Parotid gland (tissue), 1 donor: ENCODE measurements around a stretch of chr14.

- PRO-cap: no peak
Observed at GRCh38 chr14:102928400-102929679, 6.4 kb downstream of the AMN start.

DNA sequence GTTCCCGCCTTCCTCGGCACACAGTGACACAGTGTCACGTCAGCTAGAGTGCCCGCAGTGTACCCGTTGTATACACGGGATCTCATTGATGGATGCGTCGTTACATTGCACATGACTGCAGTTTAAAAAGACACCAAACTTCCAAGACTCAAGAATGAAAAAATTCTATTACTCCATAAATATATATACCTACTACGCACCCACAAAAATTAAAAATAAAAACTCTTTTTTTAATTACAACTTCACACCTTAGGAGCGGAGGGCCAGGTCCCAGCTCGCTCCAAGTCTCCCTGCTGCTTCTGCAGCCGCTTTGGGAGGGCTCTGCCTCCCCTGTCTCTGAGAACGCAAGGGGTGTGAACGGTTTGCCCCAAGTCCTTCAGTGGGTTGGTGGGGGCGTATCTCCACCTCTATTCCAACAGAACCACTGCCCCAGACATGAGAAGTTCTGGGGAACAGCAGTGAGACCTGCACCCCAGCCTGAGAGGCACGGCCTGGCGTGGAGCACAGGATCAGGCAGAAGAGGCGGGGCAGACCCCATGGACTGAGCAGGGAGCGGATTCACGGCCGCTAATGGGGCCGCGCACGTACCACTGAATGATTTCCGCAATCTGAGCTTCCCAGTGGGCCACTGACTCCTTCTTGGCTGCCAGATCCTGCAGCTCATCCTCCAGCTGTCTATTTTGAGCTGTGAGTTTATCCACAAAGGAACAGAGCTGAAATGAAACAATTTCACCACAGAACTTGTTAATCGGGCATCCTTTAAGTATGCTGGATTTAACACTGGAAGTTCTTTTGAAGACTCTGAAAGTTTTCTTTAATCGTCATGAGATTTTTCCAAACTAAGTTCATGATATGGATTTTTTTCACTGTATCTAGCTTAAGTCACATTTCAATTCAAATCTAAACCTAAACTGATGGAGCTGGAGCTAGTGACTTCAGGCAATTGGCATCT lies 44.3 kb downstream of the AMN start:
- PRO-cap: no peak

DNA sequence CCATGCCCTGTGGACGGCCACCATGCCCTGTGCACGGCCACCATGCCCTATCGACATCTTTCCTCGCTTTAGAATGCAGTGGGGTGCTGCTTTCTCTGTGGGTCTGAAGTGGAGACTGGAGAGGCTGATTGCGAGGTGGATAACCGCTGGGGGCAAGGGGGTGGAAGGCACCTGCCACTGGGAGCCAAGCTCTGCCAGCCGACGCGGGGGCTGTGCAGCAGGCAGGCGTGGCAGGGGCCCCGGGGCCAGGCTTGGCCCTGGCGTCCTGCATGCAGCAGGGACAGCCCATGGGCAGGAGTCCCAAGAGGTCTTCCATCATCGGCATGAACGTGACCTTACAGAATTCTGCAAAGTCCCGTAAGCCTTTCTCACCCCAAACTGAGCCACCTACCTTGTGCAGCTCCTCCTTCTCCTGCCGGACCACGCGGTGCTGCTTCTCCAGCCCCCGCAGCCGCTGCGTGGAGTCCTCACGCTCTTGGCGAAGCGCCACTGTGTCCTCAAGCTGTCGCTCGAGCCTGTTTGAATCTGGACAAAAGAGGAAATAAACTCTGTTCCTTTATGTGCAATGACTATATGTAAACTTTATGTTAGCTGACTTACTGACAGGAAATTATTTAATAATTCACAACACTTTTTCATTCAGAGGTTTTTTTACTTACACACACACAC lies 51.3 kb downstream of the AMN start:
- PRO-cap: no peak

DNA sequence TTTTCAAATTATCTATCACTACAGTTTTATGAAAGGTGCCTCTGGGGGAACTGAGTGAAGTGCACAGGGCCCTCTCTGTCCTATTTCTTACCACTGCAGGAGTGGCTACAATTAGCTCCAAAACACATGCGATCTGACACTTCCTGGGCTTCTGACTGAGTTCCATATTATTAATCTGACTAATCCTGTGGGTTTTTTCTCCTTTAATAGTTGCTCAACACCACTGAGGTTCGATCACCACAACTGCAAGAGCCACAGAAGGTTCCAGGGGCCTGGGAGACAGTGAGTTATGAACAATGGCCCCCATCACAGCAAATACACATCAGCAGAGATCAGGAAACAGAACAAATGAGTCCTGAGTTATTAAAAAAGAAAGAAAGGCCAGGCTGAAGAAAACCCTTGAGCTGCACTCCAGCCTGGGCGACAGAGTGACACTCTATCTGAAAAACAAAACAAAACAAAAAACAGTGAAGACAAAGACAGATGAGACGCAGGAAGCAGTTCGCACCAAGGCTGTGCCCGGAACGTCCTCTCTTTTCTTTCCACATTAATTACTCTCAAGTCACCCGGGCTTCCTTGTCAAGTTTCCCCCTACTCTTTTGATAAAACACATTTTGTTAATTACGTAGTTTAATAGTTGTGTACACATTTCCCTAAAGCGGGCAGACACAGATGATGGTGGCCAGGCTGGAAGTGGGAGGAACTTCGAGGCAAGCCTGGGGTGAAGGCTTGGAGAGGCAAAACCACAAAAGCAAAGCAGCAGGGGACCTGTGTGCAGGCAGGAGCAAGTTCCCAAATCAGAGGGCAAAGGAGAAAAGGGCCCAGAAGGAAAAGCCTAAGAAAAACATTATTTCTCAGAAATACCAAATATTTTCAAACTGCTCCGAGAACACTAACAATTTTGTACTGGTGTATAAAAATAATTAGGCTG lies 42.7 kb downstream of the CDC42BPB start:
- PRO-cap: no peak

GRCh38 chr14:103055704-103056200 lies 1.6 kb downstream of the CDC42BPB start:
- PRO-cap: no peak

DNA sequence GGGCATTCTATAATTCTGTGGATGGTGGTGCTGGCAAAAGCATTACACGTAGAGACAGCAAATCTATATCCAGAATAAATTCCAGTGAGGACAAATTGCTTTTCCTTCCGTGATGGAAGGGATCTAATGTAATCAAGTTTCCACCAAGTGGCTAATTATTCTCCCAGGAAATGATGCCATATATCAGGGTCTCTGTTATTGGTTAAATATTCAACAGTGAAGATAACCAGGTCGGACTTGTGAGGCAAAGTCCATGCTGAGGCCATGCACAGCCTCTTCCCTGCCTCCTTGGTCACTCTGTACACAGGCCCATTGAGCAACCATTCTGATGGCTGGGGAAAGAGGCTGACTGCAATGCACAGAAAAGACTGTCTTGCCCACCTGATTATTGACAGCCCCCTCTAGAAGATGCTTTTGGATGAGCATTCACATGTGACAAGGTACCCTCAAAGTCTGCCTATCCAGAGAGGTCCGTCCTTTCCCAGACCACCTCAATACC lies 90.1 kb downstream of the TNFAIP2 start:
- PRO-cap: no peak

DNA sequence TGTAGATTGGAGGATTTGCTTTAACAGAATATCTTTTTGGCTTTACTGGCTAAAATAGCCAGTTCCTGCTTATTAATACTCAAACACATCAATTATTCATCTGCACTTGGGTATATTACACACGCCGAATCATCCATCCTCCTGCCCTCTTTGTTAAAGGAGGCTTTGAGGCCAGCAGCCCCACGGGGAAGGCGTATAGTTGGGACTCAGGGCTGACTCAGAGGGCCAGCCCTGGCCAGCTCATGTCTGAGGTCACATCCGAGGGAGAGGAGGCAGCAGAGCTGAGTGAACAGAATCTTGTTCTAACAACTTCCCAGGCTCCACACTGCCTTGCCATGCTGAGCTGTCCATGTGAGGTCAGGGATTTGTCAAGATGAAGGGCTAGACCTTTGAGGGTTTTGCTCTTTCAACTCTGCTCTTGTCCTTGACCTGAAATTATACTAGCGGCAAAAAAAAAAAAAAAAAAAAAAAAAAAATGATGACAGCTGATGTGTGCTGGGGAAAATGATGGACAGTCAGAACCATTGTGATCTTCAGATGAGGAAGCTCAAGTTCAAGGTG lies 12.6 kb upstream of the MARK3 start:
- PRO-cap: no peak

DNA sequence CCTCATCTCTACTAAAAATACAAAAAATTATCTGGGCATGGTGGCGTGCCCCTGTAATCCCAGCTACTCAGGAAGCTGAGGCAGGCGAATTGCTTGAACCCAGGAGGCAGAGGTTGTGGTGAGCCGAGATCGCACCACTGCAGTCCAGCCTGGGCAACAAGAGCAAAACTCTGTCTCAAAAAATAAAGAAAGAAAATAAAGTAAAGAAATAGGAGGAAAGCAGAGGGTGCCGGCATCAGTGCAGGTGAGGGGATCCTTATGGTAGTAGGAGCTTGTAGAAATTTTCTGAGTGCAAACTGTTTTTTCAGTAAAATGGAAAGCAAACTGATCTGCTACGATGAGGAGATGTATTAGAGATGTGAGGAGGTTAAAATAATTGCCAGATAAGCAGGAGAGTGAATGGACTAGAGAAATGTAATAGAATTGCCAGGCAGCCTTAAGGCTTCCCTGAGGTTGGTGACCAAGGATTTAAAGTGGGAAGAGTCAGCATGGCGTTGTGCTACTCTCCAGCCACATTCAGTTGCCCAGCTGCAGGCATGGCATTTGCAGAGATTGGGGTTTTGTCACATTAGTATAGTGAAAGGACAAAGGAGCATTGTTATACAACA lies 31.5 kb downstream of the MARK3 start:
- PRO-cap: no peak

DNA sequence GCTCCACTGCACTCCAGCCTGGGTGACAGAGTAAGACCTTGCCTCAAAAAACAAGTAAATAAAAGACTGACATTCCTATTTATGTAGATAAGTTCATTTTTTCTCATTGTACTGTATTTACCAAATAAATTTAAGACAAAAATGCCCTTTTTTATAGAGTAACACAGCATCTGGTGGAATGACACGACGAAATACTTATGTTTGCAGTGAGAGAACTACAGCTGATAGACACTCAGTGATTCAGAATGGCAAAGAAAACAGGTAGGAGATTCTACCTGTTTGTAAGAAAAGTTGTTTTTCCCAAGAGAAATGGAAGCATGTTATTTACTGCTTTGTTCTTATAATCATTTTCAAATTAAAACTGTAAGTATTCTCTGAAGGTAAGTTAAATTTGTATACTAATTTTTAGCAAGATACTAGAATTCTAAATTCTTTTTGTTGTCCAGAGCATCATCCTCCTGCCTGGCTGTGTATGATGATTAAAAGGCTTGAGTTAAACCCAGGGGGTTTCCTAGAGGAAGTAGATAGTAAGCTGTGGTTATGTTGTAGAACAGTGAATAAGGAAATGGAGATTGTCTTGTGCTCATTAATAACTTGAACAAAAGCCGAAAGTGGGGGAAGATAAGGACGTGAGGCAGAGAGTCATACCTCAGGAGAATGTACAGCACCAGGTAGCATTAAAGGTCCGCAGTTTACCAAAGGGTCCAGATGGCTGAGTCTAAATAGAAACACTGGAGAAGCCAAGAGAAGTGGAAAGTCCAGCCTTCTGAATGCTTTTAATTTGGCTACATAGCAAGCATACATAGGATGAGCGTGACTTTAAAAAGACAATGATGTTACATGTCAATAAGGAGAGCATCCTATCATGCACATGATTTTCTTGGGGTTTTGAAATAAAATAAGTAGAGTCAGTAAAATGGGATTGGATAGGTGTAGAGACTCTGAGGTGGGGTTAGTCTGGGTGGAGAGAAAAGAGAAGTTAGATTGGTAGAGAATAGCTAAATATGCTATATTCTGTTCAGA lies 42.1 kb downstream of the CKB start:
- PRO-cap: no peak

DNA sequence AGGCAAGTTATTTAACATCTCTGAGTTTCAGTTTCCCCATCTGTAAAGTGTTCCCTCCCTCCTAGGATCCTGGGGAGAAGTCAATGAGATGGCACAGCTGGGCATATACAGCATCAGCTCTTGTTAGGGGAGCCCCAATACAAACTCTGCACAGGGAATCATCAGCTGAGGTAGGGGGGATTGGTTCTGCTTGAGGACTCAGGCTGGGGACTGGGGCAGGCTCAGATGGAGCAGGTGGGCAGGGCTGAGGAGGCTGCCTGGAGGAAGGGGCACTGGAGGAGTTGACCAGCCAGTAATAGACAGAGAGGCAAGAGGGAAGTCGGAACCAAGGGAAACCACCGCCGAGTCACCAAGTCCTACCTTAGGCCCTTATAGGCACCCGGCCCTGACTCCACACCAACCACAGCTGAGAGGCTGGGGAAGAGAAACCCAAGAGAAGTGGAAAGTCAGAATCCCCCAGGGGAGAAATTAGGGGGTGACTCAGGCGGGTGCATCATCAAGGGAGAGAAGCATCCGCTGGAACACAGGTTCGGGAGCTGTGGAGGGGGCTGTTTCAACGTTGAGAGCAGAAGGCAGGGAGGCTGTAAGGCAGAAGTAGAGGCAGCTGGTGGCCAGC lies 1.7 kb upstream of the TRMT61A start:
- PRO-cap: no peak

DNA sequence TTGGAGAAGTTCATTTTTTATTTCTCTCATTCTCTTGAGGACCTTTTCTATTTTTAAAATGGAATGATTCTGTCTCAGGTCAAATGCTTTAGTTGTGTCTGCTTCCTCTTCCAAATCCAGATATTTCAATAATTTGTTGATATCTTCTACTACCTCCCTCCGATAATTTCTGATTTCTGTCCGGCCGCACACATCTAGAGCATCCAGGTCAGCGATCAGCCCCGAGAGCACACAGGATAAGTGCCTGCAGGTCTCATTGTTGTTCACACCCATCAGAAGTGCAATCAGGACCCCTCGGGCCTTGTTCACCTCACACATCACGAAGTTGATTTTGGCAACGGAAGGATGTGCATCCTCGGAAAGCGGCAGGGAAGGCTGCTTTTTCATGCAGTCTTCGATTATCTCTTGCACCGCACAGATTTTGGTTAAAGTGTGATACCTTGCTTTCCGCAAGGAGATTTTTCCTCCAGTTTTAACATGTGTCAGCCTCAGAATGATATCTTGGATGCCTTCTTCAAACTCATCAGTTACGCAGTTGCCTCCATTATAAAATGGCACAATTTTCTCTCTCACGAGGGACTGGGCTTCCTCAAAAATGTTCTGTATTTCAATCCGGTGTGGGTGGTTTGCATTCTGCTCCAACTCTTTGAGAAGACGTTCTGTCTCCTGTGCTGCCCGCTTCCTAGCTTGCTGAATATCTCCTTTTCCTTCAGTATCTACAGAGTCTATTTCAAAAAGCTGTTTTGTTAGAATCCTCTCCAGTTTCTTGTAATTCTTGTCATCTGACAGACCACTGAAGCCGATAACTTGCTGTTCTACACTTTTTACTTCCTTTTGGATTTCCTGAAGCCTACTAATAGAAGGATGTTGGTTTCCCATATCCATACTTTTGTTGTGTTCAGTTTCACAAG lies 1.9 kb downstream of the BAG5 start:
- PRO-cap: no peak

GRCh38 chr14:103713541-103714267 lies 1.5 kb downstream of the XRCC3 start:
- PRO-cap: no peak

DNA sequence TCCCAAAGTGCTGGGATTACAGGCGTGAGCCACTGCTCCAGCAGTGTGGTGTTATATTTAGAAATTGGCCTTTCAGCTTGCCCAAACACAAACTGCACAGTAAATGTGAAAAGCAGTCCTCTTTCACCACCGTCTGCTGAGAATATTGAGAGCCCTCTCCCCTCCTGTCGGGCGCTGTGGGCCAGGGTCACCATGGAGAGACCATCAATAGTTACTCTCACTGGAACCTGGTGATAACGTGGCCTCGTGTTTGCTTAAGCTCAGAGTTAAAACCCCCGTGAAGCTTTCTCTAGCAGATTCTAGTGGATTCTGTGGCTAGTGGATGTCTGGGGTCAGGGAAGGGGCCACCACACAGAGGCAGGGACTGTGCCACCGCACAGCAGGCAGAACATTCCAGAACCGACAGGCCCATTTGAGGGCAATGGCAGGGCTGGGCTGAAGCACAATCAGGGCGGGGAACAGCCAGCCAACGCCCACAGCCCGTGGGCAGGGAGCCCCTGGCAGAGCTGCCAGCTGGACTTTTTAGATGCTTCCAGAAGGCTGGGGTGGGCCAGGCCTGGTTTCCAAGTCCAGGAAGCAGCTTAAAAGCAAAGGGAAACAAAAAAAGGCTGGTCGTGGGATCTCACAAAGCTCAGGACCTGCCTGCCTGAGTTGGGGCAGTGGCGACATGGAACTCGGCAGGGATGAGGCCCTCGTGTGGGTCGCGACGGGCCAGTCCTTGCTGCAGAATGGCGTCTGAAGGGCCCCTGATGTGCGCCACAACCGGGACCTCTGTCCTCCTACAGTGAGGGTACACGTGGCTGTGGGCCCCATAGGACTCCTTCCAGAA lies 7.5 kb downstream of the ZFYVE21 start:
- PRO-cap: unidirectional peak, plus-strand start at position 525 of the sequence

DNA sequence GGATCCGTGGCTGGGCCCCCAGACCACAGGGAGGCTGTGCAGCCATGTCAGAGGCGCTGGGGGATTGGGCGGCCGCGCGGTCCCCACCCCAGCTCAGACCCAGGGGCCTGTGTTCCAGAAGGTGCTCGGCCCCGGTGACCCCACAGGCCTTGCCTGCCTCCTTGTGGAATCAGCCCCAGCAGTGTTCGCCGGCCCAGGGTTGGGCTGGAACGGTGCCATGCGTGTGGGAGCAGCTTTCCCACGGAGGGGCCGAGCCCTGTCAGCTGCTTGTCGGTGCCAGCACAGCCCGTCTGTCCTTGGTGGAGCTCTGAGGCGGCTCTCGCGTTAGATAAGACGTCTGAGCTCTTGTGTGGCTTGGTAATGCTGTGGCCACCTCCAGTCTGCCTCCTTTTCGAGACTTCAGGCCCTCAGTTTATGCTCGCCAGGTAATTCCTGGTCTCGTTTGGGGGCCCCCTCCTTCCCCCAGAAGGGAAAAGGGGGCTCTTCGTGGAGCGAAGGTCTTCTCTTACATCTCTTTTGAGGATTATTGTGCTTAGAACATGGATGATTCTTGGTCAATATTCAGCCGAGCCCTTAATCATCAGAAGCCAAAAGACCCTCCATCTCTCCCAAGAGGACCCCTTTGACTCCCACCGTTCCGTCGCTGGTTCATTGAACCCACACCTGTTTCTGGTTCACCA lies 8.6 kb downstream of the ZFYVE21 start:
- PRO-cap: no peak

- PRO-cap: no peak
Observed at GRCh38 chr14:103745413-103746003, 29.9 kb downstream of the ZFYVE21 start.

GRCh38 chr14:103753964-103754323 lies 38.3 kb downstream of the ZFYVE21 start:
- PRO-cap: no peak

DNA sequence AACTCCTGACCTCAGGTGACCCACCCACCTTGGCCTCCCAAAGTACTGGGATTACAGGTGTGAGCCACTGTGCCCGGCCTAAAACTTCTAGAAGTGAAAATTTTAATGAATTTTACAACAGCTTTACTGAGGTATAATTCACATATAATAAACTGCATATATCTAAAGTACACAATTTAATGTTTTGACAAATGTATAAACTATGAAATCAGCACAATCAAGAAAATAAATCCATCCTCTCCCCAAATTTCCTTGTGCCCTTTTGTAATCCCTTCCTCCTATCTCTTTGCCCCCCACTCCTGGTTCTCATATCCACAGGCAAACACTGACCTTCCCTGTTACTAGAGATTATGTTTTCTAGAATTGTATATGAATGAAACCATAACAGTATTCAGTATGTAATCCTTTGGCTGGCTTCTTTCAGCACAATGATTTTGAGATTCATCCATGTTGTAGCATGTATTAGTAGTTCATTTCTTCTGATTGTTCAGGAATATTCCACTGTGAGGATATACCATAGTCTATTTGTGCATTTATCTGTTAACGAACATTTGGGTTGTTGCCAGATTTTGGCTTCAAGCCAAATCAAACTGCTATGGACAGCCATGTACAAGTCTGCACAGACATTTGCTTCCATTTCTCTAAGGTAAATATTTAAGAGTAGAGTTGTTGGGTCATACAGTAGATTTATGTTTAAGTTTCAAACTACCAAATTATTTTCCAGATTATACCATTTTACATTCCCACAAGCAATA lies 56.3 kb downstream of the ZFYVE21 start:
- PRO-cap: no peak

DNA sequence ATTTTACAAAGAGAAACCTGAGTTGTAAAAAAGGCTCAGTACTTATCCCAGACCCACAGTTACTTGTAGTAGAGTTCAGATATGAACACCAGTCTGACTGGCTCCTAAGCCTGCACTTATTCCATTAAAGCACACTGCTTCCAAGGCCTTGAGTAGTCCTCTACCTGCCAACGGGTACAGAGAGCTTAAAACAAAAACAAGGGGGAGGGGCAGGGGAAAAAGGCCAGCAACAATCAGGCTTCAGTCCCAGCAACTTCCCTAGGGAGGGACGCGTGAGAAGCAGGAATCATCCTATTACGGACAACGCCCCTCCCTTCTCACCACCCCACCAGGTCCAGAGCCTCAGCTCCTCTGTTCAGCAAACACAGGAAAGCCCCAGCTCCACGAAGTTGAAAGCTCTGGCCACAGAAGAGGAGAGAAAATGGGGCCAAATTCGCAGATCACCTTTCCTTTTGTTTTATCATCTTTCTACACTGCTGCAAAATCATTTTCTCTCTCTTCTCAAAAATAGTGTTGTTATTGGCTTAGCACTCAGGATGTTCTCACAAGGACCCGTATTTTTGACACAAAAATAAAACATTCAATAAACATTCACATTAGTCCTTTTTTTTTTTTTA lies 27.4 kb downstream of the PPP1R13B start:
- PRO-cap: no peak

- PRO-cap: no peak
Observed at GRCh38 chr14:103854652-103856021, 7.8 kb upstream of the PPP1R13B start.

DNA sequence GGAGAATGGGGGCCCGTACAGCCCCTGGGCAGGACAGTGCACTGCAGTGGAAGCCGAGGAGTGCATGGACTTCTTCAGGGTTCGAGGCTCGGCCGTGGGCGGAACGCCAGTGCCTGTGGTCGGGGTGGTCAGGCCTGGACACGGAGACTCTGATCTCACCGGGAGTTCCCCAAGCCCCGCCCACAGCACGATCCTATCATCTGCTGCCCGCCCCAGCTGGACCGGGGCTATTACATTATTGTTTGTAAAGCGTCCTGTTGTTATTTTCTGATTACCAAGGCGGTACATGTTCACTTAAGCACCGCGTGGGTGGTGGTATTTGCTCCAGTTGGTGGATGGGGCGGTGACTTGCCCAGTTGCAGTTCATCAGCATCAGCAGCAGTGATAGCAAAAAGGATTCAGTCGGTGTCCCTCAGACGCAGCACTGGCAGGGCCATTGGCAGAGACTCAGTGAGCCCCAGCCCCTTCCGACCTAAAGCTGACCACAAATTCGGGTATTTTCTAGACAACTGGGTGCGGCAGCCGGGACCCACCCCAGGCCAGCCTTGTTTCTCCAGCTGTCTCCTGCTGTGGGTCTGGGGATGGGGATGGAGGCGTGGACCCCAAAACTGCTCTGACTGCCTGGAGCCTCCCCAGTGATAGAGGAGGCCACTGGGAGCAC lies 31.6 kb downstream of the ATP5MJ start:
- PRO-cap: no peak